Breast (tissue), 4 donors: ENCODE measurements around the gene GULP1.

DNA sequence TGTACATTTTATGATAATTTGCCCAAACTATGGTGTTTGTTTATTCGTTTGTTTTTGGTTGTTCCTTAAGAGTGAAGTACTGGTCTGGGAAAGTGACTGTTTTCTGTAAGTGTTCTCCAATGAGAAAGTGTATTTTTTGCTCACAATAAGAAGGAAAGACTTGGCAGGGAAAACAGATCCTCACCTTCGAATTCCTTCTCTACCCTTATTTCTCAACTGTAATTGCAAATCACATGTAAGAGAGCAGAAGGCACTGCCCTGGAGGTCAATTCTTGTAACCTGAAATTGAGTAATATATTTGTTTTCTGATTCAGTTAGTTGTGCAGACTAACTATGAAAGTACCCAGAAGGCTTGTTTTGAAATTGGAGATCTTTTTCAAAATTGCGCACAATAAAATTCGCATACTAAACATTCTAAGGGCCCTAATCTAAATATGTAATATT, 24.3 kb downstream of the TFPI start:
- PRO-cap, 3 experiments: no peak in any of the 3 experiments
- RRBS: no CpG with 5 or more reads among the region's 4 CpGs

- PRO-cap, 3 experiments: no peak in any of the 3 experiments
- RRBS: no CpG with 5 or more reads among the region's 1 CpG
Observed at GRCh38 chr2:187541030-187541592, 13.1 kb downstream of the TFPI start.

DNA sequence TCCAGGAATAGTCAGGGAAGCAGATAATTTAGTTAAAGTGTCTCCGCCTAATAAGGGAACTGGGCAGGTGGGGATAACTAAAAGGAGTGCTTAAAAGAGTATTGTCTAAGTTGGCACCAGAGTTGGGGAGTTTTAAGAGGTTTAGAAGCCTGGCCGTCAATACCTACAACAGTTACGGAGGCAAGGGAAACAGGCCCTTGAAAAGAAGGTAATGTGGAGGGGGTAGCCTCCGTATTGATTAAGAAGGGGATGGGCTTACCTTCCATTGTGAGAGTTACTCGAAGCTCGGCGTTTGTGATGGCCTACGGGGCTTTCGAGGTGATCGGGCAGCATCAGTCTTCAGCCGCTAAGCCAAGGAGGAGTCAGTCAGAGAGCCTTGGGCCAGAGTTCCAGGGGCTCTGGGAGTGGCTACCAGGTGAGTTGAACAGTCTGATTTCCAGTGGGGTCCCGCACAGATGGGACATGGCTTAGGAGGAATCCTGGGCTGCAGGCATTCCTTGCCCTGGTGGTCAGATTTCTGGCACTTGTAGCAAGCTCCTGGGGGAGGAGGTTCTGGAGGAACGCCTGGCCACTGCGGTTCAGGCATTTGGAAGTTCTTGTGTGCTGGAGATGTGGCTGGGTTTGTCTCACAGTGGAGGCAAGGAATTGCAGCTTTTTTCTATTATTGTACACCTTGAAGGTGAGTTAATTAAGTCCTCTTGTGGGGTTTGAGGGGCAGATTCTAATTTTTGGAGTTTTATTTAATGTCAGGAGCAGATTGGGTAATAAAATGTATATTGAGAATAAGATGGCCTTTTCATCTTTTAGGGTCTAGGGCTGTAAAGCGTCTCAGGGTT, 119.4 kb upstream of the TFPI start:
- PRO-cap, 3 experiments: no peak in any of the 3 experiments
- RRBS: no CpG with 5 or more reads among the region's 15 CpGs

DNA sequence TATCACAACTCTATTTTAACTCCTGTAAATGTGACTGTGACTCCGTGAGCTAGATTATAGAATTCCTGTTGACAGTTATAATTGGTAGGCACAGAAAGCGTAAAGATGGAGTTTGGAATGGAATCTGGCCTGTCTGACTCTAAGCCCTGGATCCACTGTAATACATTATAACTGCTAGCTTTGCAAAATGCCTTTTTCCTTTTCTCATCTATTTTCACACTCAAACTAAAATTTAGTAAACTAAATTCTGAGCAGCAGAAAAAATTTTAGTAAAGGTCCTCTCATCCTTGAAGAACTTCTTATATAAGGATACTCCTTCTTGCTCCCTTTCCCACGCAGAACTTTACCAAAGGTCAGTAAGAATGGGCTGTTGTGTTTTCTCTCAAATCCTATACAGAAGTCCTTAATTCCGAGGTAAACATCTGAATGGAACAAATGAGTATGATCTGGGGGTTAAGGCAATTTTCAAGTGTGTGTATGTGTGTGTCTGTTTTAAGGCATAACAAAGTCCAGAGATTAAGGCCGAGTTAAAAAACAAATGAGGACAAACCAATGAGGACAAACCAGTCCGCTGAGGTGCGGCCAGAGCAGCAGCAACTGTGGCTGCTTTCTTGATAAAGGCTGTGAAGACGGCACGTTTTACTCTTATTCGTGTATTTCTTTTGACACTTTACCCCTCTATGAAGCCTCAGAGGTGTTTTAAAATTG, 739 bp upstream of the GULP1 start:
- PRO-cap, 3 experiments: peak in 3 of 3 experiments; most common plus-strand start position 566 of the sequence (in 3); most common minus-strand start position 342 of the sequence (in 1)
- RRBS: no CpG with 5 or more reads among the region's 10 CpGs

- PRO-cap, 3 experiments: peak in 3 of 3 experiments; most common plus-strand start chr2:188291719 (in 1); most common minus-strand start chr2:188292151 (in 3)
- RRBS: 1% methylated on average over 5 of the region's 54 CpGs
Observed at GRCh38 chr2:188291489-188292198, at the start of gene GULP1. Gene GULP1, plus strand, starts transcription at chr2:188291874.

GRCh38 chr2:188966062-188966735, 8.0 kb upstream of the COL3A1 start:
- PRO-cap, 3 experiments: no peak in any of the 3 experiments
- RRBS: no CpG with 5 or more reads among the region's 6 CpGs

DNA sequence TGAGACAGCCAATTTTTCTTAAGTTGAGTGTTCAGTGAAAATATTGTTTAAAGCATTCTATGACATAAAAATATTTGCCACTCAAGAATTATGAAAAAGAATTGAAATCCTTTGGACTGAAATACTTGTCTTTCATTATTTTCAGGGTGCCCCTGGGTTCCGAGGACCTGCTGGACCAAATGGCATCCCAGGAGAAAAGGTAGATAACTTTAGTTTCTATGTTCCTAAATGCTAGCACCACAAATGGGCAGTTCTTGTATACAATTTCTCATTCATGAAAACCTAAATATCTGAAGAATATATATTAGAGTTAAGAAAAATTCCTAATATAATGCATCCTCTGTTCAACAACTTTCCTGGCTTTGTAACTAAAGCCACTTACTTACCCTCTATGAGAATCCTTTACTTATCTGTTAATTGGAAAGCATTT, 20.7 kb downstream of the COL3A1 start:
- PRO-cap, 3 experiments: no peak in any of the 3 experiments
- RRBS: no CpG with 5 or more reads among the region's 1 CpG

GRCh38 chr2:189085522-189086044, 94.0 kb downstream of the COL5A2 start:
- PRO-cap, 3 experiments: no peak in any of the 3 experiments

- PRO-cap, 3 experiments: no peak in any of the 3 experiments
- RRBS: no CpG with 5 or more reads among the region's 2 CpGs
Observed at GRCh38 chr2:189549047-189549507, 31.5 kb downstream of the SLC40A1 start.

DNA sequence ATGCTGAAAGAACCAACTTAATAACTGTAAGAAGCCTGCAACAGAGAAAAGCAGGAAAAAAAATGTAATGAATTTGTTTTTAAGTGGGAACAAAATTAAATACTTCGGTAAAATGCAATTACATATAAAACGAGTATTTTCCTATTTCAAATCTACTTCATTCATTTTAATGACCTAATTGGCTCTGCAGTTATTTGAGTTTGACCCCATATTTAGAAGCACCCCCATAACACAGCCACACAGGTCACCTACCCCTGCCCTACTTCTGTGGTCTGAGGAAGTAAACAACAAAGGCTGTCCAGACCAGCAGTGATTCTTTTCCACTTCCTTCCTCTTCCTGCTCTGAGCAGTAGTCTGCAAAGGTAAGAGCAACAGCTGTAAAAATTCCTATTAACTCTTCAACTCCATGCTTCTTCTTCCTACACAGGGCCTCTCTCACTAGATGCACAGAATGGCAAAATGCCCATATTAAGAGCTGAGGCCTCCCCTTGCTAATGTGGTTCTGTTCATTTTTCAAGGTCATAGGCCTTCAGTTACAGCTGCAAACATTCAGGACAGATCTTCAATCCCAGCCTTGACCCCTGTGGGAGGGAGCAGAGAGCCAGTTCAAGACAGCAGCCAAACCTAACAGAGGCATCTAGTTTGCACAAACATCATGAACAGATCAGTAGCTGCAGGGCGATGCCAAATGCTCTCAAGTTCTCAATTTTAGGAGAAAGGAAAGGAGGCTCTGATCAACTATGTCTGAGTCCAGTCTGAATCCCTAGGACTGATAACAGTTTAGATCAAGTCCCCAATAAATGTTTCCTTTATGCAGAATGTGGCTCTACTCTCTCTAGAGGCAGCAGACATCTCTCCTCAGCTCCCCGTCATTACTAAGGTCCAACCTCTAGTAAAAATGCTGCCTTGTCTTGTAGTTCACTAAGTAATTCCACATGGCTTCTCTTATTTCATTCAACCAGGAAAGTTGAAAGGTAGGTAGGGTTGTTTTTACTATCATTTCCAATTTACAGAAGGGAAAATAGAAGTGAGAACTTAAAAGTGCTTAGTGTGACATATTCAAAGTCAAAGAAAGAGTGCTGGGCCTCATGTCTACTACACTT, 20.9 kb downstream of the SLC40A1 start:
- PRO-cap, 3 experiments: no peak in any of the 3 experiments
- RRBS: no CpG with 5 or more reads among the region's 4 CpGs

DNA sequence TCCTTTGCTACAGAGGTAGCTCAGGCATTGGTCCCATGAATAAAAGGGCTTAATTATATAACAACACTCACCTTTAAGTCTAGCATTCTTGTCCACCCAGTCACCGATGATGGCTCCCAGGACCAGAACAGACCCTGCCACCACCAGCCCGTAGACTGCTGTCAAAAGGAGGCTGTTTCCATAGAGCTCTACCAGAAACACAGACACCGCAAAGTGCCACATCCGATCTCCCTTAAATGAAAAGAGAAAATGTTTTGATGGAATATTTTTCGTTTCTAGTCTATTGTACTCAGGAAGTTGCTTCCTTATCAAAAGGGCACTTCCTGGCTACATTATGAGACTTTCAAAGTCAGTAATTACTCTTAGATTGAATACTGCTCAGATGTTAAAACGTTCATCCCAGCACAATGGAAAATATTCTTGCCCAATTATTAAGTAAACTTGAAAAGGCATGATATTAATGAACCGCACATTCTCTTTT, 5.5 kb downstream of the SLC40A1 start:
- PRO-cap, 3 experiments: no peak in any of the 3 experiments
- RRBS: no CpG with 5 or more reads among the region's 7 CpGs

- PRO-cap, 3 experiments: peak in 3 of 3 experiments; most common plus-strand start chr2:190408868 (in 3); most common minus-strand start chr2:190408693 (in 3)
- RRBS: 2% methylated on average over 28 of the region's 56 CpGs
Observed at GRCh38 chr2:190408524-190409308, 561 bp downstream of the MFSD6 start.

- PRO-cap, 3 experiments: no peak in any of the 3 experiments
- RRBS: no CpG with 5 or more reads among the region's 5 CpGs
Observed at GRCh38 chr2:190413330-190413974, 5.3 kb downstream of the MFSD6 start.

- PRO-cap, 3 experiments: no peak in any of the 3 experiments
- RRBS: no CpG with 5 or more reads among the region's 10 CpGs
Observed at GRCh38 chr2:190508101-190509579, 25.9 kb downstream of the NEMP2 start.

DNA sequence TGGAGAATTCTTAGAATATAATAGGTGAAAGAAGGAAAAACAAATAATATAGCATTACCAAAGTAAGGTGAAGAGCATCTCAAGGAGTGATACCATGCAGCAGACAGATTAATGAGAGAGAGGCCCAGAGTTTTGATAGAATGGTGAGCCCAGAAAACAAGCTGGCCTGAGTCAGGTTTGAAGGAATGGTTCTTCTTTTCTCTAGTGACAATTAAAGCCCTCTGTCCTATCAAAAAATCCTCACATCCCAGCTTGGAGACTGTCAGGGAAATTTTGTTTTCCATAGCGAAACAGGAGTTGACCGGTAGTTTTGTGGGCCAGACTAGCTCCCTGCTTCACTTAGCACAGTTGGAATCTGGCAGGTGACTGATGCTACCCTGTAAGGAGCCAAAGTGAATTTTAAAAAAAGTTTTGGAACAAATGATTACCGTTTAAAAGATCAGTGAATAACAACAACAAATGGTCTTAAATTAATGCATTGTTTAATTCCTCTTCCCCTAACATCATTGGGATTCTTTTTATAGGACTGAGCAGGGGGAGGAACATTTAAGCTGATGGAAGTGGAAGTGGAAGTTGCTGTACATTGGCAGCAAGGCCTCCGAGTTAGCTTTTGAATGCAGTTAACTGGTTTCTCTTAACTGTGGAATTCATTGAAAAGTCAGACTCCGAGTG, 6.7 kb downstream of the NAB1 start:
- PRO-cap, 3 experiments: no peak in any of the 3 experiments
- RRBS: no CpG with 5 or more reads among the region's 5 CpGs

- PRO-cap, 3 experiments: no peak in any of the 3 experiments
- RRBS: no CpG with 5 or more reads among the region's 1 CpG
Observed at GRCh38 chr2:190942926-190943564, 62.4 kb downstream of the GLS start.

DNA sequence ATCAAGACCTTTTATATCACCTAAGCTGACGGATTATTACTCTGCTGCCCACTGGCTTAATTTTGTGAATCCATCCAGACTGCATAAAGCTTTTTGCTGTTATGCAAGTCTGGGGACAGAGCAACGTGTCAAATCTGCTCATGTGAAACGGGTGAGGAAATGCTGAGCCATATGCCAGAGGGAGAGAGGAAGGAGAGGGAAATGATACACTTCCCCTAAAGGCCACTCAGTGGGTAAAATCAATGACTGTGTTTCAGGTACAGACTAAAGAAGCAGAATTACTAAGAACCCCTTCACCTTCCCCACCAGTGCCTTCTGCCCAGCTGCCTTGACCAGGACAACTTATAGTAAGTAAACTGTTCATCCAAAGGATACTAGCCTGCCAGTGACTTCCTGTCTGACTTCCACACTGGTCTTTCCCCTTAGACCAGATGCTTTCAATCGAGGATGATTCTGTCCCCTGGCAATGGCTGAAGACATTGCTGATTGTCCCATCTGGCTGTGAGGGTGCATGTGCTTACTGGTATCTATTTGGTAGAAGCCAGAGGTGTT, 43.0 kb downstream of the STAT1 start:
- PRO-cap, 3 experiments: no peak in any of the 3 experiments
- RRBS: no CpG with 5 or more reads among the region's 4 CpGs

GRCh38 chr2:191012321-191013086, 1.5 kb downstream of the STAT1 start:
- PRO-cap, 3 experiments: no peak in any of the 3 experiments
- RRBS: no CpG with 5 or more reads among the region's 9 CpGs

GRCh38 chr2:191113831-191114207, 37.0 kb downstream of the STAT4 start:
- PRO-cap, 3 experiments: no peak in any of the 3 experiments
- RRBS: no CpG with 5 or more reads among the region's 1 CpG

DNA sequence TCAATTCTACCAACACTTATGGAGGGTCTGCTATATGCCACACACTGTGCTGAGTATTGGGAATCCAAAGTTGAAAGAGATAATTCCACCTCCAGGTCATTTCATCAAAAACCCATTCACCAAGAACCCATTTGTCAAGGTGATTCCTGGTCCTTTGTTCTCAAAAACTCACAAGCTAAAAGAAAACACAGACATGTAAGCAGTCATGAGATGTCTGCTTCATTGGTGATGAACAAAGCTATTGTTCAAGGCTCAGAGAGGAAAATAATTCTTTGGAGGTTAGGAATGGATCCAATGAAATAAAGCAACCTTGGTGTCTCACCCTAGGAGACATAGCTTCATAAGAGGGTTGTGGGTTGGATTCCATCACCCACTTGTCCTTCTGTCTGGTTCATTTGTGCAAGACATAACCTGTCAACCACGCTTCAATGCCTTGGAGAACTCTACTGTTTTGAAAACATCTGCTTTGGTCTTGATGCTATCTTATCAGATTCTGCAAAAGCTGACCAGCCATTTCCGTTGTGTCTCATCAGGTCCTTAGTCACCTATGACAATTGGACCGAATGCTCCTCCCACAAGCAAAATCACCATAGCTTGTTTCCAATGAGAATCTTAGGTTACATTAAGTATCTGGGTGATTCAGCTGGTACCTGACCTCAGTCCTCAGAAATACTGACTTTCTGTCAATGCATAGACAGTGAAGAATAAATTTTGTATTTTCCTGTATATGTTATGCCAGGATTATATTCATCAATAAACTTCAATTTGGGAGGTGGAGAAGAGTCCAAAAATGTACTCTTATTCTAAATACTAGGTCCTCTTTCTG, 35.5 kb downstream of the STAT4 start:
- PRO-cap, 3 experiments: no peak in any of the 3 experiments
- RRBS: no CpG with 5 or more reads among the region's 3 CpGs